ENCODE measurements around the genes EXOC3L2, CKM, KLC3 and FOSB.

DNA sequence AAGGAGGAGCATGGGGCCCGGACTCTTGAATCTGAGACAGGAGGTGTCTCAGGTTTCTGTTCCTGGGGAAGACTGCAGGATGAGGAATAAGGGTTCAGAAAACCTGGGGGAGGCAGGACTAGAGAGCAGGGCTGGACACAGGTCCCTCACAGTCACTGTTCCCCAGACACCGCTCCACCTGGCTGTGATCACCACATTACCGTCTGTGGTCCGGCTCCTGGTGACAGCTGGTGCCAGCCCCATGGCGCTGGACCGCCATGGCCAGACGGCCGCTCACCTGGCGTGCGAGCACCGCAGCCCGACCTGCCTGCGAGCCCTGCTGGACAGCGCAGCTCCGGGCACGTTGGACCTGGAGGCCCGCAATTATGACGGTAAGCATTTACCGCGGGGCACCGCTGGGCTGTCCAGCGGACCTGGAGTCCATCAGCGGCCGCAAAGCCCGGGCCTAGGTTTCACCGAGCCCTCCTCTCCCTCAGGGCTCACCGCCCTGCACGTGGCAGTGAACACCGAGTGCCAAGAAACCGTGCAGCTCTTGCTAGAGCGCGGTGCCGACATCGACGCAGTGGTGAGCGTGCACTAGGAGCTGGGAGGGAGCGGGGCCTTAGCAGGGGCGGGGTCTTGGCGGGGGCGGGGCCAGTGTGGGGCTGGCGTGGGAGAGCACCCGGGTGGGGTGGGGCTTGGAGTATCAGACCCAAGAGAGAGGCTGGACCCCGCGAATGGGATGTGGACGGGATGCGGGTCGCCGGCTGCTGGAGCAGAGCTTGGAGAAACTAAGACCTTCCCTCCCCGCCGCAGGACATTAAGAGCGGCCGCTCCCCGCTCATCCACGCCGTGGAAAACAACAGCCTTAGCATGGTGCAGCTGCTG lies 8.6 kb downstream of the BCL3 start:
- PRO-cap = bidirectional peak, plus-strand start at position 715 of the sequence, minus-strand start at position 564 of the sequence

DNA sequence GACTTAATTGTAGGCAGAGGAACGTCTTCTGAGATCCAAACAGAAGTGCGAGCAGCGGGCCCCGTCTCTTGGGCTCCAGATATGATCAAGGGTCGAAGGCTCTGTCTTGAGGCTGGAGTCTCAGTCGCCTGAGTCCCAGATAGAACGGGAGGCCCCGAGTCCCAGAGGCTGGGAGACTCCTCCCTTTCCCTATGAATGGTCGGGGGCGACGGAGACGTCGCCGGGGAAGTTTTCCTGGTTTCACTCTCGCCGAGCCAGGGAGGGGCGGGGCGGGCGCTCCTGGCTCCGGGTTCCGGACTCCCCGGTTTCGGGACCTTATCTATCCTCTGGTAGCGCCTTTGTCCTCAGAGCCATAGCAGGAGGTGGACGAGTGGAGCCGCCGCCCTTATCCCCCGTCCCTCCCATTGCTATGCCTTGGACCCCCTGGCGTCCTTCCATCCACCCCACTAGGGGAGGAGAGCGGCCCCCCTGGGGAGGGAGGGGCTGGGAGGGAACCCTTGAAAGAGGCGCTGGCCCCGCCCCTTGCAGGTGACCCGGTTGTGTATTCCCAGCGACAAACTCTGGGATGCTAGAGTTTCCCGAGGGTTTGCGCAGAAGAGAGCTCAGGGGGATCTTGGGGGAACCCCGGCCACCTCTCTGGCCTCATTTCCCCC lies 1.5 kb downstream of the NECTIN2 start:
- PRO-cap = bidirectional peak, plus-strand start at position 347 of the sequence, minus-strand start at position 135 of the sequence; bidirectional peak, plus-strand start at position 571 of the sequence, minus-strand start at position 470 of the sequence

DNA sequence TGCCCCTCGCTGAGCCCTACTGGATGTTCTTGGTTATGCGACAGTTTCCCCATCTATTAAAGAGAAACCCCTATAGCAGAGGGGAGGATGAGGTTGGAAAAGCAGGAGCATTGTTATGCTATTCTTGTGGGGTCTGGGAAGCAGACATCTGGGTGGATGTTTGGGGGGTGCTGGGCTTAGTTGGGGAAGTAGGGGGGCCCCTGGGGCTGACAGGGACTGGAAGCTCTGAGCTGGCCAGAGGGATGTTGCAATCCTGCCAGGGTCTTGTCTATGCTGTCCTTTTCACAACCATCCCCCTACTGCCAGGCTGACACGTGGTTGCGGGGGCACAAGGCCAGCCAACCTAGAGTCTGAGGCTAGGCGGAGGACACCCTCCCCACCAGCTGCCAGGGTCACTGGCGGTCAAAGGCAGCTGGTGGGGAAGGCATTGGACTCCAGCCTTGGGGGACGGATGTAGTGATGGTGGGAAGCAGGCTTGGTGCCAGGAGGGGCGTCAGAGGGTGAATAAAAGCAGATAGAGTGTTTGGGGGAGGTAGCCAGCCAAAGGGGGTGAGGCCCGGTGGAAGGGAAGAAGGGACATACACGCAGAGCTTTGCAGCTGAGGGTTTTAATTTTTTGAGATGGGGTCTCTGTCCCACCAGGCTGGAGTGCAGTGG lies 1.6 kb upstream of the APOC1 start:
- PRO-cap = unidirectional peak, plus-strand start at position 543 of the sequence

DNA sequence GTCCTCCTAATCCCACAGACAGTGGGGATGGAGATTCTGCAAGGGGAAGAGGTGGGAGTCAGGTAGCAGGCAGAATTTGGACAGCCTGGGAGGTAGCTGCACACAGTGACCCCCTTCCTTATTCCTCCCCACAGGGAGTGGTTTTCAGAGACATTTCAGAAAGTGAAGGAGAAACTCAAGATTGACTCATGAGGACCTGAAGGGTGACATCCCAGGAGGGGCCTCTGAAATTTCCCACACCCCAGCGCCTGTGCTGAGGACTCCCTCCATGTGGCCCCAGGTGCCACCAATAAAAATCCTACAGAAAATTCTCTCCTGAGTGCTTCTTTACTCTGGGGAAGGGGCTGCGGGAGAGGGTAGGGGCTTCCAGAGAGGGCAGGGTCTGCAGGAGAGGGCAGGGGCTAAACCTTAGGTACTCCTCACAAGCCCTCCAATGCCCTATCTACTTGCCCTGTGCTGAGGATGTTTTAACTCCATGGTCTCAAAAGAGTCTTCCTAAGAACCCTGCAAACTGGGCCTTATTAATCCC lies 4.7 kb downstream of the APOC1 start:
- PRO-cap = no peak

- PRO-cap = no peak
Observed at GRCh38 chr19:44956077-44956682, 1.0 kb downstream of the CLPTM1 start.

GRCh38 chr19:45021834-45022572 lies 16.8 kb upstream of the CLASRP start:
- PRO-cap = no peak

- PRO-cap = no peak
Observed at GRCh38 chr19:45154194-45154815, 6.5 kb downstream of the NKPD1 start.

DNA sequence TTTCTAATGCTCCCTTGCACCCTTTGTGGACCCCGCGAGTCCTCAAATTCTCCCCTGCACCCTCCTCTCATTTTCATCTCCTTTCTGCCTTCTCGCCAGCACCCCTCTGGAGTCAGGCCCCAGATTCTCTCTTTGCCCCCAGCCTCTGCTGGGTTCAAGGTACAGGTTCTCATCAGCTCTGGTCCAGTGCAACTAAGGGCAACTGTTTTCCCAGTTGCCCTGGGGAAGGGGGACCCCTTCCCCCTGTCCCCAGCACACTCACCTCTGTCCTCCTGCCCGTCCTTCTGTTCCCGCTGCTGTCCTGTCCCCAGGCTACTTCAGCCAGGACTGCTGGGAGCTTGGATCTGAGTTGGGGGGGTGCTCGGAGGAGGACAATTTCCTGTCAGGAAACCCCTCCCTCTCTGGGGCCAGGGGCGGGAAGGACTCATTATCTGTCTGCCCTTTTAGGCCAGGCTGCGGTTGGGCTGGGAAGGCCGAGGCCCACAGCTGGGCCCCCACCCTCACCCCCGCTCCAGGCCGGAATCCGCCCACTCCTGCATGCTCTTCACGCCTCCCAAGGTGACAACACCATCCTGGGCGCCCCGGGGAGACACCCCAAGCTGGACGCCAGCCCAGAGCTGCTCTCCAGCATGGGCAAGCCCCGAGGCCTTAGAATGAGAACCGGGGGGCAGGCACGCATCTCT lies at the start of gene EXOC3L2:
Gene EXOC3L2 (minus strand): TSS at position 329 of the 683 bp plus-strand sequence.
- PRO-cap = bidirectional peak, plus-strand start at position 446 of the sequence, minus-strand start at position 329 of the sequence

DNA sequence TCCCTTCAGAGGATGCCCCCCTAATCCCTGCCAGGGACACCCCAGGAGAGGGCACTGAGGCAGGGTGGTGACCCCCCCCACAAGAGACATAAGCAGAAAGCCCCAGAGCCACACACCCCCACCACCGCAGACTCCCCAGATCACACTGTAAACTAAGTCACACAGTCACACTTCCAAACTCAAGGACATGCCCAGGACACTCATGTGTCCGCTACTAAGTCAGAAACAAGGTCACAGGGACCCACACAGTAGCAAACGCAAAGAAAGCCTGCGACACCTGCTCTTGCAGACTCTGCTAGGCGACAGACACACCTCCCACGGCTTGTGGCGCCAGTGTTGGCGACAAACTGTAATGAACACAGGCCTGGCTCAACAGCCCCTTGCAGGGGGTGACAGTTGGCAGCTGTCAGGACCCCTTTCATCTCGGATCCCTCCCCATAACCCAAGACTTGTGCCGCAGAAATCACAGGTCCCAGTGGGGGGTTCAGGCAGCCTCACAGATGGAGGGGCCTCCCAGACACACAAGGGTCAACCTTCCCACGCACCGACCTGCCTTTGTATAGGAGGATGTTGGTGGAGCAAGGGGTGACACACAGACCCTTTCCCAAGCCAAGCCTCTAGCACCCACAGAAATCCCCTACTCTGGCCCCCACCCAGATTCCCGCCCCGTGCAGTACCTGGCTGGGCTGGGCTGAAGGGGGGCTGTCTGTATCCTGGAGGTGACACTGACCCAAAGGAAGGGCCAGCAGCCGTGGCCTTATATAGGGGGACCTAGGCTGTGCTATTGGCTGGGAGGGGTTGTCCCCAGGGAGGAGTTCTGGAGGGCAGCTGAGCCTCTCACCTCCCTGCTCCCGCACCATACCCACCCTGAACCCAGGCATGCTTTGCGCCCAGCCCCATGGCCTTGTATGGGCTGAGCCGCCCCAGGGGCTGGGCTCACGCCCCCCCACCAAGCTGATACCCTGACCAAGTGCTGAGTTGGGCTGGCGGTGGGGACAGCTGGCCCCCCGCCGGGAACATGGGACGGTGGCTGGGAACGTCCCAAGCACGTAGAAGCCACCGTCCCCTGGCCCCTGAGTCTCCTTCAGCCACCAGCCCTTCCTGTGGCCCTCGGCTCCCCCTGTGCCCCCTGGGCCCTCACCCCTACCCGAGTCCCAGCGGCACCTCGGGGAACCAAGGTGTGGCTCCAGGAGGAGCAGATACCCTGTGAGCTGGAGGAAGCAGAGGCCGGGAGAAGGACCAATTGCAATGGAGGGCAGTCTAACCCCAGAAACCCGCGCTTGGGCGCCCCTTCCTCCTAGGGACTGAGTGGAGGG lies at the start of gene CKM:
Gene CKM (minus strand): TSS at position 732 of the 1,316 bp plus-strand sequence.
- PRO-cap = bidirectional peak, plus-strand start at position 976 of the sequence, minus-strand start at position 732 of the sequence

DNA sequence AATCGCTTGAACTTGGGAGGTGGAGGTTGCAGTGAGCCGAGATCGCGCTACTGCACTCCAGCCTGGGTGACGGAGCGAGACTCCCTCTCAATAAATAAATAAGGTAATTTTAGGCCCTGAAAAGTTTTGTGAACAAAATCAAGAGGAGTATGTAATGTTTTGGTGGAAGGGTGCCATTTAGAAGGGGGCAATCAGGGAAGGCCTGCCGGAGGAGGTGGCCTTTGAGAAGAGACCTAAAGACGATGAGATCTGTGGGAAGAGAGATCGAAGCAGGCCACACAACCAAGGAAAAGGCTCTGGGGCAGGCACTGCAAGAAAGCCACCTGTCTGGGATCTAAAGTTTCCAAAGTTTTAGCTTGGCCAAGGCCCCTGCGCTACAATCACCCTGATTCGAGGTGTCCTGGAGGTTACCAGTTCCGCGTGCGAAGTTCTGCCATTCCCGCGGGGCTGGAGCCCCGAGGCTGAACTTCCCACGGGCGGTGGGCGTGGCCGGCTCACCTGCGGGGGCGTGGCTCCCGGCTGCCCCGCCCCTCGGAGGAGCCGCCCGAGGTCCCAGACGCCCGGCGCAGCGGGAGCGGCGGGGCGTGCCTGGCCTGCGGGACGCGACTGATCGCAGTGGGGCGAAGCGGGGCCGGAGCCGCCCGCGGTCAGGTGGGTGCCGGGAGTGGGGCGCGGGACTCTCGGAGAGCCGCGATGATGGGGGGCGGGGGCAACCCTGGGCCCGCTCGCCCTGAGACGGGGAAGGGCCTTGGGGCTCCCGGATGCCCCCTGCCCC lies at the start of gene KLC3:
Gene KLC3 (plus strand): TSS at position 555 of the 775 bp plus-strand sequence.
- PRO-cap = no peak

DNA sequence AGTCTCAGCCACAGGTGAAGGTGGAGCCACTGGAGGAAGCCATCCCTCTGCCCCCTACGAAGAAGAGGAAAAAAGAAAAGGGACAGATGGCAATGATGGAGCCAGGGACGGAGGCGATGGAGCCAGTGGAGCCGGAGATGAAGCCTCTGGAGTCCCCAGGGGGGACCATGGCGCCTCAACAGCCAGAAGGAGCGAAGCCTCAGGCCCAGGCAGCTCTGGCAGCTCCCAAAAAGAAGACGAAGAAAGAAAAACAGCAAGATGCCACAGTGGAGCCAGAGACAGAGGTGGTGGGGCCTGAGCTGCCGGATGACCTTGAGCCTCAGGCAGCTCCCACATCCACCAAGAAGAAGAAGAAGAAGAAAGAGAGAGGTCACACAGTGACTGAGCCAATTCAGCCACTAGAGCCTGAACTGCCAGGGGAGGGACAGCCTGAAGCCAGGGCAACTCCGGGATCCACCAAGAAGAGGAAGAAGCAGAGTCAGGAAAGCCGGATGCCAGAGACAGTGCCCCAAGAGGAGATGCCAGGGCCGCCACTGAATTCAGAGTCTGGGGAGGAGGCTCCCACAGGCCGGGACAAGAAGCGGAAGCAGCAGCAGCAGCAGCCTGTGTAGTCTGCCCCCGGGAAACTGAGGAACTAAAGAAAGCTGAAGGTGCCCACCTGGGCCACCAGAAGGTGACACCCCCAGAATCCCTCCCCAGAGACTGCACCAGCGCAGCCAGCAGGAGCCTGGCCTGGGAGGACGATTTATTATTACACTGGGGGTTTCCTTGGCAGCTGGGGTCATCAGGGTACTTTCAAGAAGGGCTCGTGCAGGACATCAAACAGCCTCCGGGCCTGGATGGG lies 2.7 kb downstream of the POLR1G start:
- PRO-cap = no peak

GRCh38 chr19:45448859-45449403 lies 18.9 kb upstream of the FOSB start:
- PRO-cap = no peak

DNA sequence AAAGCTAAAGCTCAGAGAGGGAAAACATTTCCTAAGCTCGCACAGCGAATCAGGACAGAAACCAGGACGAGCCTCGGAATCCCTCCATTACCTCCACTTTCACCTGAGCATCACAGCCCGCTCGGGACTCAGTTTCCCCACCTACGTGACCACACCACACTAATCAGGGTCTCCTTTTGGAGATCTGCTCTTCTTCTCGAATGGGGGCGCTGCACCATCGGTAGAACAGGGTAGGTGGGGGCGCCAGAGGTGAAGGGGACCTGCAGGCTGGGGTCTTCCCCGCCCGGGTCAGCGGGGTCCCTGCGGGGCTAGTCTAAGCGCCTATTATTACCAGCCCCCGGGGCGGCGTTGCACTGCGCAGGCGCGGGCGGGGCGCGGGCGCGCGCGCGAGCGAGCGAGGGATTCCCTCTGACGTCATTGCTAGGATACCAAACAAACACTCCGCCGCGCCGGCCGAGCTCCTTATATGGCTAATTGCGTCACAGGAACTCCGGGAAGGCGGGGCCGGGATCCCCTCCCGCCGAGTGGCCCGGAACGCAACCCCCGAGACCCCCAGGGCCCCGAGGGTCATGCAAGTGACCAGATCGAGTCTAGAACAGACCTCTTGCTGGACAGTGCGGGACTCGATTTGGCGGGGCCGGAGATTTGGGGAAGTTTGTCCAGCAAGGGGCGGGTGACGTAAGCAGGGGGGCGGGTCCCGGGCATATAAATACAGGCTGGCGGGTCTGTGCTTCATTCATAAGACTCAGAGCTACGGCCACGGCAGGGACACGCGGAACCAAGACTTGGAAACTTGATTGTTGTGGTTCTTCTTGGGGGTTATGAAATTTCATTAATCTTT lies at the start of gene FOSB:
Gene FOSB (plus strand): TSS at position 735 of the 841 bp plus-strand sequence.
- PRO-cap = unidirectional peak, plus-strand start at position 735 of the sequence

DNA sequence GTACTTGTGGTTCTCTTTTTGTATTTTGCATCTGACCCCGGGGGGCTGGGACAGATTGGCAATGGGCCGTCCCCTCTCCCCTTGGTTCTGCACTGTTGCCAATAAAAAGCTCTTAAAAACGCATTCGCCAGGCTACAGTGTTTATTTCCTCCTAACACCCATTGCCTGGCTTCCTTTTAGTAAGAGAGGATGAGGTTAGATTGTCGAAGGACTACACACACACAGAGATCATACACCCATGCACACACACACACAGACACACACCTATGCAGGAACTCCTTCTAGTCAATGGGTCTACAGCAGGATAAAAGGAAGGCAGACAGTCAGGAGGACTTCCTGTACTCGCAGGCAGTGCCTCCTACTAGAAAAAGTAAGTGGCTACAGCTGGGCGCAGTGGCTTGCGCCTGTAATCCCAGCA lies 7.3 kb downstream of the FOSB start:
- PRO-cap = no peak

DNA sequence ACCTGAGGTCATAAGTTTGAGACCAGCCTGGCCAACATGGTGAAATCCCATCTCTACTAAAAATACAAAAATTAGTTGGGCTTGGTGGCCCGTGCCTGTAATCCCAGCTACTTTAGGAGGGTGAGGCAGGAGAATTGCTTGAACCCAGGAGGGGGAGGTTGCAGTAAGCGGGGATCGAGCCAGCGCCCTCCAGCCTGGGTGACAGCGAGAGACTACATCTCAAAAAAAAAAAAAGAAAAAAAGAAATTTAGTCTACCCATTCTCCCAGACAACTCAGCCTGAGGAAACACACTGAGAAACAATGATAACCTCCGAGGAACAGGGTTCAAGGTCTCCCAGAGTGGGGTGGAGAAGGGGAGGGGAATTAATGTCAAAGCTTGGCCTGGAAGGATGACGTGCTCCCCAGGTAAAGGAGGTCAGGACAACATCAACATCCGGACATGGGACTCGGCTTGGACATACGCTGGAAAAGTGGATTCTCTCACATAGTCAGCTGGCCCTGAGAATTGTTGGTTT lies 1.4 kb upstream of the VASP start:
- PRO-cap = no peak

GRCh38 chr19:45563952-45564666 lies 20.5 kb downstream of the OPA3 start:
- PRO-cap = no peak

DNA sequence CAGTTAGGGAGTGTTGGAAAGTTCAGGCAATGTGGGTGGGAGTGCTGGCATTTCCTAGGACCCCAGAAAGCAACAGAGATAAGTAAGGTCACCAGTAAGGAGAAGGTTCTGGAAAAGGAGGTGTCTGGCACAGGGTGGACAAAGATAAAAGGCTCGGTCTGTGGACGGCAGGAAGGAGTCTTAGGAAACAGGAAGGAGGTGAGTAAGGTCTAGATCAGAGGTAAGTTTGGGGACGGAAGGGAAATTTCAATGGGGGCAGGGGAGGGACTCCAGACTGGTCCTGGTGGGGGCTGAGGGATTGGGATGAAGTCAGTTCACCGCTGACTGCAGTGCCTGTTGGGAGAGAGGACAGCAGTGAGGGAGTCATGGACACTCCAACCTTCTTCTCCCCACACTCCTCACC lies 7.8 kb upstream of the OPA3 start:
- PRO-cap = no peak

DNA sequence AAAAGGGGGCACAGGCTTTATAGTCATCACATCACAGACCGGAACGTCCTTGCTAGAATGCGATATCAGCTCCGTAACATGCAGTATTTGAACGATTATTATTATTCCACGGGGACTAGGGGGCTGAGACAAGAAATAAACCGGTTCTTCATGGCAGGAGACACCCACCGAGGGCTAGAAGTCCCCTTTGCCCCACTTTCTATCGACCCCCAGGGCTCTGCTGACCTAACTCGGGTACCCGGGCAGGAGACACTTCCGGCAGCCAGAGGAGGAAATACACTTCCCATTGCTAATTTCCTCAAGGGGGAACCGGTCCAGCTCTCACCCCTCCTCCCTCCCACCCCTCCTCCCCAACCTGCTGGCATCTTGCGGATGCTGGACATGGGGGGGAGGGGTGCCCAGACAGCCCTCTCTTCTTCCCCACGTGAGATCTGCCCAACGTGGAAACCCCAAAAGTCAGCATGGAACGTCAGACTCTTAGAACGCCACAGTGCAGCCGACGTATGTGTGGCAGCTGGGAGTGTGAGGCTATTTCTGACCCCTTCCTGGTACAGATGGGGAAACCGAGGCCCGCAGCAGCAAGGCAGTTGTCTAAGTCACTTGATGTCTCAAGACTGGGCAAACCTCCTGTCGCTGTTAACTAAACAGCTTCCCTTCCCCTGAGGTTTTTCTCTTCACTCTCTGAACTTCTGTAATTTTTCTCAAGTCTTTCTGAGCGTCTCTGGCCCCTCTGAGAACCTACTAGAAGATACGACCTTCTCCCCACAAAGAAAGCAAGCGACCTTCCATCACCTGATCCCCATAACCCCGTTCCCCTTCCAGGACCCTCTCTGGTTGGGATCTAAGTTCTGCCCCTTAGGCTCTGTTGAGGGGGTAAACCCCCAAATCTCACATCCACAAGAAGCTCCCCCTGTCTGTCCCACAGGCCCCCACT lies 3.6 kb downstream of the GPR4 start:
- PRO-cap = no peak

- PRO-cap = no peak
Observed at GRCh38 chr19:45606813-45607704, 5.0 kb upstream of the GPR4 start.

GRCh38 chr19:45643414-45644071 lies 4.3 kb upstream of the EML2 start:
- PRO-cap = no peak